Left common carotid artery plus branches (tissue), 1 donor: ENCODE results near the gene TRAF1.

DNA sequence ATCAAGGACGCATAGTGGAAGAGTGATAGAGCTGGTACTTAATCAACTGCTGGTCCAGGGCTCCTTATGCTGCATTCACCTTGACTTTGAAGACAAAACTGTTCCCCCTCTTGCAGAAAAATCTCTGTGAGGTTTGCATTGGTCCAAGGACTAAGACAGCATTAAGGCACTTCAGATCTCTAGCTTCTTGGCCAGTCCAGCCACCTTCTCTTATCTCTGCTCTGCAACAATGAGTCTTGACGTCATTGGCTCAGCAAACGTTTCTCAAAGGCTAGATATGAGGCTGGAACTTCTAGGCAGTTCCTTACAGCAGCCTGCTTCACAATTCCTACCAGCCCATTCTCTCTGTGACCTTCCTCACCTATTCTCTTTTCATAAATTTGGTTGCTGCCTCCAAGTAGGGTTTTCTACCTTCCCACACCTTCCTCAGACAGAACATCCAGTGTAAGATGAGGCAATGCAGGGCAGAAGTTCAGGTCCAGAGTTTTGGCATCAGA lies 220.9 kb upstream of the TRIM32 start:
- PRO-cap = no peak

GRCh38 chr9:116543604-116544062 lies 143.5 kb upstream of the TRIM32 start:
- PRO-cap = no peak

GRCh38 chr9:116837085-116837395 lies 149.9 kb downstream of the TRIM32 start:
- PRO-cap = no peak

GRCh38 chr9:117214320-117214817 lies 200.5 kb downstream of the ASTN2 start:
- PRO-cap = no peak

- PRO-cap = no peak
Observed at GRCh38 chr9:117487597-117488270, 72.9 kb upstream of the ASTN2 start.

DNA sequence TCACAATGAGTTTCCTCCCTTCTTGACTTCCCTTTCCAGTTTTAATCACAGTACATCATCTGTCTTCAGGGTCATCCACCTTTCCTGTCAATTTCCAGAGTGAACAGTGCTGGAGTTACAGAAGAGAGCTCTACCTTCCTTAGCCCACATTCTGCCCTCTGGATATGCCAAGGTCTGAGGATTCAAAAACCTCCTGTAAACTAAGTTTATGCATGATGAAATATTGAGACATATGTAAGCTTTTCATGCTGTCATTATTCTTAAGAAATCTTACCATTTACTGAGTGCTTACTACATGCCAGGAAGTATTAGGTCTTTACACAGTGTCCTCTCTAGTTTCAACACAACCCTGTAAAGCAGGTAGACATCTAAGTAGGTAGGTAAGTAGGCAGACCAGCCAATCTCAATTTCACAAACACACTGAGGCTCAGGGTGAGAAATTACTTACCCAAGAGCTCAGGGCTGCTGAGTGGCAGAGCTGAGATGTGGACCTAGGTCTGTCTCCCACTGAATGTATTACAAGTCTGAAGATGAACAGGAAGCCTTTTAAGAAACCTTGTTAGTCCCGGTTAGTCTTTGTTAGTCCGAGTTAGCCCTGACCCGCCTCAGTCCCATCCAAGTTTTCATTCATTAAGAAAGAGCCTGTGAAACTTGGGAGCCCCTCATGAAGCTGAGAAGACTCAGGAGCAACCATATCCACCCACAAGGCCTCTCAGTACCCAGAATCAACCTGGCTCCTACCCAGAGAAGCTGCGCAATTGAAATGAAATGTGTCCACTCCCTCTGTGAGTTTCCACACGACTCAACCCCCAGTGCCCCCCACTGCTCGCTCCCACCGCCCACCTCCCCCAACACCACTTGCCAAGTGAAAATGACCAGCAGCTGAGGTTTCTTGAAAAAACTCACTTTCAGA lies 105.0 kb downstream of the CDK5RAP2 start:
- PRO-cap = no peak

DNA sequence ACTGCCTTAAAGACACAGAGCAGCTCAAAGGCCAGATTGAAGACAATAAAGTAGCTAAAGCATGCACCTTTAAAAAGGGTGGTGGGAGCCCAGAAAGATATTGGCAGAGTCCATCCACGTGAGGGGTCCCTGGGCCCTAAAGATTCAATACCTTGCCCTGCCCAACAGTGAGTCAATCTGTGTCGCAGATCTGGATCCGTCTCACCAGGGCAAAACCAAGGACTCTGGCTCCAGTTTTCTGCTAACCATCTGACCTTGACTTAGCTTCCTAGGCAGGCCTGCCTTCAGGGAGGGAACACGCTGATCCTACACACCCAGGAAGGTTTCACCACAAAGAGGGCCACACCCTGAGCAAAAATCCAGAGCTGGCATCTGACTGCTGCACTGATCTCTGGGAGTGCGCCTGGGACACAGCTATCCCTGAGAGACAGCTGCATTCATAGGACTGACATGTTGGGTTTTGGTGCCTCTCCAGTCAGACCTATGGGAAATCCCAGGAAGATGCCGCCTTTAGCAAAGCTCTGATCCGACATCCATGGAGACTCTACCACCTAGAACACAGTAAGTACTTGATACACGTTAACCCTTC lies 47.6 kb downstream of the CDK5RAP2 start:
- PRO-cap = no peak

GRCh38 chr9:120545529-120546026 lies 34.4 kb downstream of the CDK5RAP2 start:
- PRO-cap = no peak

- PRO-cap = no peak
Observed at GRCh38 chr9:120630996-120631574, 51.1 kb upstream of the CDK5RAP2 start.

DNA sequence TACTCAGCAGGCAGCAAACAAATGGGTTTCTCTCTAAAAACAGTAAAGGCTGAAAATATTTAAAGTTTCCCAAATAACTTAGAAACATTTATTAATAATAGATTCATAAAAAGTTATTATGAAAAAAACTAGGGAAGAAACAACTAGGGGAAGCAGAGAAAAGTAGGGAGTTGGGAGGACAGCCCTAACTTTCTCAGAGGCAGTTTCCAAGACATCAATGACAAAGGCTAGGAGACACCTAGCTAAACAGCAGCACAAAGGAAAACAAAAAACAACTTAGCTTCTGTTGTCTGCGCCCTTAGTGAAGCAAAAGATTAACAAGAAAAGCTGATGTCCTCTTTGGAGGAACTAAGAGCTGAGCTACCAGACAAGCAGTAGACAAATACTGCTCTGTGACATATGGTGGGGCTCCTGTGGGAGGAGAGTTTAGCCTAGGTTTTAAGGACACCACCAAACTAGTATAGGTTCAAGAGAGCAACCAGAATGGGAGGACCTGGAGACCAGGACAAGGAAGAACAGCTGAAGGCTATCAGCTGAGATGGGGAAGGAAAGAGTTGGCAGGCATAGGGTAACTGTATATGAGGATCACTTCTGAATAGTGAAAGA lies 27.4 kb downstream of the FBXW2 start:
- PRO-cap = no peak

DNA sequence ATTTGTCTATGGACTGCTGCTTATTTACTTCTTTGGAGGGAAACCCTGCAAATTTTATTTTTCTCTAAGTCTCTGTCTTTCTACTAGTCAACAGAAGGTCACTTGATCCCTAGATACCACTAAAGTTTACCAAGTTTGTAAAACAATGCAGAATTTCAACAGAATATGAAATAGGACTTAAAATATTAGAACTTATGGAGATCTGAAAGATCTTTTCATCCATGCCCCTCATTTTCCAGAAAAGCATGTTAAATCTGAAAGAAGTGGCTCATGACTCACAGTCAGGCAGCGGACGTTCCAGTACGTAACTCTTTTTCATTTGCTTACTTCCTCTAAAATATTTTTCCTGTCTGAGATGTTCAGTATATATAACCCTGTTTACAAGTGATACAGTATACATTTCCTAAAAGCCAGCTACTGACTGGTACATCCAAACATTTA lies 22.4 kb downstream of the FBXW2 start:
- PRO-cap = no peak

GRCh38 chr9:120778560-120779183 lies 14.5 kb downstream of the FBXW2 start:
- PRO-cap = no peak

- PRO-cap = no peak
Observed at GRCh38 chr9:120844634-120845277, 2.0 kb upstream of the PSMD5 start.

DNA sequence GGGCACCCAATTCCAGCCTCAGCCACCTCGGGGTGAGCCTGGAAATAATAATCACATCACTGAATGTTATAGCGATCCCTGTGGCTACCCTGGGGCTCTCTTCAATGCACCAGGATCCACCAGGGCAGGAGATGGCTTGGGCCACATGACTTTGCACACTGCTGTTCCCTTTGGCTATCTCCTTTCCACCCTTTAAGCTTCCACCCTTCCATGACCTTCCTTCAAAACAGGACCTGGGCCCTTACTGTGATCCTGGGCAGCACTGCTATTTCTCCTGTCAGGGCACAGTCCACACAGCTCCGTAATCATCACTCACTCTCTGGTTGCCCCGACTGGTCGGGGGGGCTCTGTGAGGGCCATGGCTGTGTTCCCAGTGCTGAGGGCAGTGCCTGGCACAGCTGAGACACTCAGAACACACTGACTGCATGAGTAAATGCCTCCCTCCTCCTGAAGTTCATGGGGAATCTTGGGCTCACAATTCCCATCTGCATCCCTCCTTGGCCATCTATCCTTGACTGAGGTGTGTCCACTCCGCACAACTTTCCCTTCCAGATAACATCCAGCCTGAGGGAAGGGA lies 12.2 kb downstream of the TRAF1 start:
- PRO-cap = no peak

DNA sequence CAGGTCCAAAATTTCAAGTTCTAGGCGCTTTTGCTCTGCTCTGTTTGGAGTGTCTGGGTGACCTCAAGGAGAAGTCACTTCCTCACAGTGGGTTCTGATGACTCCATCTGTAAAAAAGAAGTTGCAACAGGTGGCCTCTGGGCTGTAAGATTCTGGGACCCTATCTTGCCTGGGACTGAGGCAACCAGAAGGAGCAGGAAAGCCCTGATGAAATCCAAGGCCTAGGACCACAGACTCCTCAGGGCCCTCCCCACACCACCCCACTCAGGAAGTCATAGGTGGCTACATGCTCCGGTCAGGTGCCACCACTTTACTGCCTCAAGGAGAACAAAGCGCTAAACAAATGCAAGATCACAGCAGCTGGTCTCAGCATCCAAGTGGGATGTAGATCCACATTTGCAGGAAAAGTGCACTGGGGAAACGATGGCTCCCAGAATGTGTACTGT lies at the start of gene TRAF1:
TSS of gene TRAF1 (minus strand) at position 215 of the 446 bp plus-strand sequence.
- PRO-cap = no peak

GRCh38 chr9:120928137-120929247 lies 1.9 kb upstream of the TRAF1 start:
- PRO-cap = bidirectional peak, plus-strand start at chr9:120928864, minus-strand start at chr9:120928777; bidirectional peak, plus-strand start at chr9:120929192, minus-strand start at chr9:120929138

DNA sequence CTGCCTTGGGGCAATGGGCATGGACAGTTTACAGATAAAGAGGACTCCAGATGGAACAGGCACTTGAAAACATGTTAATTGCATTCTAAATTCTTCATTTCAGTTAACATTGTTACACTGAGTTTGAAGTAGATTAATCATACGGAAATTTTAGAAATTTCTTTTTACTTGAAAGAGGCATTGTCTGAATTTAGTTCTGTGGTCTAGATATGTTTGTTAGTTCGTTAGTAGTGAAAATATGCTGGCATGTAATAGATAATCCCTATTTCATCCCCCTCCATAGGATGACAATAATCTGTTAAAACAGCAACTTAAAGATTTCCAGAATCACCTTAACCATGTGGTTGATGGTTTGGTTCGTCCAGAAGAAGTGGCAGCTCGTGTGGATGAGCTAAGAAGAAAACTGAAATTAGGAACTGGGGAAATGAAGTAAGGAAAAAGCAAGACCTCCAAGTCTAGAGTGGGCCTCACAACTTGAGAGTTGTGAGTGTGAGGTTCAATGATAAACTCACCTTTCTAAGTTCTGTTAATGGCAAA lies 61.2 kb downstream of the RAB14 start:
- PRO-cap = no peak

GRCh38 chr9:121289987-121290398 lies 22.0 kb downstream of the GSN start:
- PRO-cap = no peak

DNA sequence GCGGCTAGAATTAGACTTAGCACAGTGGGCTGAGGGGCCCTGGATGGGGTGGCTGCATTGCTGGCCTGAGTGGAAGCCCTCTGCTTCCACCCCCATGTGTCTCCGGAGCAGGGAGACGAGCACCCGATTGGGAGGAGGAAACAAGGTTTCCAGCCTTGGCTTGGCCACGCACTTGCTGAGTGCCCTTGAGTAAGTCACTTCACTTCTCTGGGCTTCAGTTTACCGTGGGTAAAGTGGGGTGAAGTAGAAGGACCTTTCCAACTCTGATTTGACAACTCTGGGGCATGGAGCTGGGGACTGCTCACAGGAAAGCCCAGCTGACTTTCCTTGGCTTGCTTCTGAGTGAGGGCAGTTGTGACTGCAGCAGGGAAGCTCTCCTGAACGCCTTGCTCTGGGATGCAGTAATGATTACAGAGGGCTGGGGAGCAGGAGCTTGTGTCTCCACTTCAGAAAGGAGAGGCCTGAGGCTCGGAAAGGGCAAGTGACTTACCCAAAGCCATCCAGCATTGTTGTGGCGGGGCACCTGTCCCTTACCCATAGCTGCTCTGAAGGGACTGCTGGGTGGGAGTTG lies 41.1 kb downstream of the GSN start:
- PRO-cap = no peak

GRCh38 chr9:121313526-121314094 lies 45.6 kb downstream of the GSN start:
- PRO-cap = no peak